Measurements from ENCODE around the genes OR14L1P, OR1C1, OR2T8 and OR2T3.

GRCh38 chr1:247299883-247300426 is 31.7 kb downstream of the ZNF496 start:
- RRBS, result no CpG with 5 or more reads among the region's 11 CpGs

GRCh38 chr1:247300427-247301209 is 31.0 kb downstream of the ZNF496 start:
- RRBS, result 95% methylated on average over 9 of the region's 50 CpGs

DNA sequence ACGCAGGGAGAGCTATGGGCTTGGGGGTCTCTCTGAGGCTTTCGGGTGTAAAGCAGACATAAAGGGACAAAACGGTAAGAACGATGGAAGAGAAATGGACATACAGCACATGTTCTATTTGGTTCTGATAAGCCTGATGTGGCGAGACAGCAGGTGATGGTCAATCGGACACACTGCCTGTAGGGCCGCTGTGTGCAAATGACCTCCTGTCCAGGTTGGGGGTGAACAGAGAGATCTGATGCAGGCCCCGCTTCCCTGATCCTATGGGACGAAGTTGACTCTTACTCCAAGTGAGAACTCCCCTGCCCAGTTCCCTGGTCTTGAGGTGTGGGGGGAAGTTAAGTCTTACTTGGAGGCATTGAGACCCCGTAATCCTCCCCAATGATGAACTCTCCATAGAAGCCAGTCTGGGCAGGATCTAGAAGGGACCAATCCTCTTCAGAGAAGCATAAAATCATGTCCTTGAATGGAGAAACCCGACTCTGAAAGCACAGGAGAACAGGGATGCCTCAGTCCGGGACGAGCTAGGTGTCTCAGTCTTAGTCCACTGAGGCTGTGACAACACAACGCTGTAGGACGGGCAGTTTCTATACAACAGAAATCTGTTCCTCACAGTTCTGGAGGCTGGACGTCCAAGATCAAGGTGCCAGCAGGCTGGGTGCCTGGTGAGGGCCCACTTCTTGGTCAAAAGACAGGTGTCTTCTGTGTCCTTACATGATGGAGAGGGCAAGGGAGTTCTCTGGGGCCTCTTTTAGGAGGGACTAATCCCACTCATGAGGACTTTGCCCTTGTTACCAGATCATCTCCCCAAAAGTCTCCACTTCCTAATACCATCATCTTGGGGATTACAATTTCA is 21.5 kb downstream of the ZNF496 start:
- RRBS, result no CpG with 5 or more reads among the region's 16 CpGs

DNA sequence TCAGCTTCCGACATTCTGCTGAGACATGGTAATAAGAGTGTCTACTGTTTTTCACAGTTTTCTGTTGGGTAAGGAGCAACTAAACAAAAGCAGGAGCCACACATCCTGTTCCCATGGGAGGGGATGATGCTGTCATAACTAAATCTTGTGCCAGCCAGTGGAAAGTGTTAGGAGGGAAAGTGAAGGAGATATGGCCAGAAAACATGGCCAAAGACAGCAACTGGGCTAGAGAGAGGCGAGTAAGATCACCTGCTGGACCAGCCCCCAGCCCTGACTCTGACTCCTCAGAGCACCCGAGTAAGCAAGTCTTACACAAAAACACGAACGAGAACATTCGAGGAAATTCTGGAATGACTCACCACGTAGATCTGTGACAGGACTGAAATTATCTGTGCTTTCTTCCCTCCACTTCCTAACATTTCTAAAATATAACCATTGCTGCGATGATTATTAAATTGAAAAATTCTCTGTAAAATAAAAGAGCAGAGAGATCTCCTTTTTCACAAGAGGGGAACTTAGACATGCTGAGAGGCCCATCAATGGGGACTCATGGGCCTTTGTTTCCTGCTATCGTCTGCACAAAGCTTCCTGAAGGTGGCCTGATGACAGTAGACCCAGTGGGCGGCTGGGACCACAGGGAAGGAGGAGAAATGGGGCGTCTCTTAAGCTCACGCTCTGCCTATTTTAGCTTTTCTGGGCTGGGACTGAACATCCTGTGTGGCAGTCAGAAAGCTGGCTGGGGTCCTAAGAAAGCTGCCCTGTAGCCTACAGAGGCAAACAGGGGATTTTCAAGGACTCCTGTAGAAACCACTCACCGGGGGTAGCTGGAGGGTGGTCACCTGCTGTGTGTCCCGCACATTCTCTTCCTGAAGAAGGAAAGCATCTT is 9.1 kb downstream of the ZNF496 start:
- RRBS, result no CpG with 5 or more reads among the region's 14 CpGs

DNA sequence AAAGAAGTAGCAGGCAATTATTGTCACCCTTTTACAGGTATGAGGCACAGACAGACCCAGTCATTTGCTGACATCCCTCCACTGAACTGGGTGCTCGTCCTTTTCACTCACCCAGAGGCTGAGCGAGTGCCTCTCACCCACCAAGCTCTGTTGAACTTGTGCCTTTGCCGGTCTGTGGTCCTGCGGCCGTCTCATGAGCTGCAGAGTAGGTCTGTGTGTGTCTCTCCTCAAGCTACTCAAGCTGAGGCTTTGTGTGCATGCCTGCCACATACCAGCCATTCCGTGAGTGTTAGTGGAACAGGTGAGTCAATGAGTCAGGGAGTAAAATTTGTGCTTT is 635 bp upstream of the NLRP3 start:
- RRBS, result no CpG with 5 or more reads among the region's 6 CpGs

DNA sequence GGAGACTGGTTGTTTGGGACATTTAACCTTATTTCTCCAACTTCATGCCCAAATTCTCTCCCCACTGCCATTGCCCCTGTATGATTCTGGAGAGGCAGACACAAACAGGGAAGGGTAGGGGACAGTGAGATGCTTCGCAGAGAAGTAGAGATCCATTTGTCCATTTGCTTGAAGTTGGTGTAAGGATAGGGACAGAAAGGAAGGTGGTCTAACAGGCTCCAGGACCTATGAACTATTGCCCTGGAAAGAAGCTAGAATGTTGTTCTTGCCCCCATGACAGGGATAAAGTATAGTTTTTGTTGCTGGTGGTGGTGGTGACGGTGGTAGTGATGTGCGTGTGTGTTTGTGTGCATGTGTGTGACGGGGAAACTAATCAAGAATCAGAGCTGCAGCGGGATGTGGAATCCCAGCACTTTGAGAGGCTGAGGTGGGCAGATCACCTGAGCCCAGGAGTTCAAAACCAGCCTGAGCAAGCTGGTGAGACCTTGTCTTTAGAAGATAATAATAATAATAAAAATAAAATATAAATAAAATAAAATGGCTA is 16.6 kb downstream of the NLRP3 start:
- RRBS, result no CpG with 5 or more reads among the region's 5 CpGs

- RRBS, result no CpG with 5 or more reads among the region's 8 CpGs
These were observed at the start of gene OR14L1P for GRCh38 chr1:247616859-247617384. TSS of gene OR14L1P (plus strand) at chr1:247617143.

DNA sequence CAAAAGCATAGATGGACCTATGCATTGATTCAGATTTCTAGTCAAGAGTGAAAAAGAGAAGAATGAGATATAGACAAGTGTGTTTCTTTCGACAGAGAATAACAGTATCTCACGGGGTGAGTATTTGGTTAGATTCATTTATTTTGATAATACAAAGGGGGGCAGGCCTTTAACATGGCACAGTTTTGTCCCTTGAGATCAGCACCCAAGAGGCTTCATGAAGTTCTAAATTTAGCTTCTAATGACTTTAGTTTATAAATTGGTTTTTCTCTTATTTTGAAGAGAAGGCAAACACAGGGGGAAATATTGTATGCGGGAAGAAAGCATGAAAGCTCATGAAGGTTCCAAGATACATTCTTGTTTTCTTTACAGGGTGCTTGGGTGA is at the start of gene OR1C1:
TSS of gene OR1C1 (minus strand) at position 90 of the 385 bp plus-strand sequence.
- RRBS, result no CpG with 5 or more reads among the region's 3 CpGs

GRCh38 chr1:247919964-247920357 is at the start of gene OR2T8:
TSS of gene OR2T8 (plus strand) at chr1:247920252.
- RRBS, result no CpG with 5 or more reads among the region's 2 CpGs

GRCh38 chr1:248472957-248473462 is at the start of gene OR2T3:
TSS of gene OR2T3 (plus strand) at chr1:248473351.
- RRBS, result no CpG with 5 or more reads among the region's 4 CpGs

- RRBS, result no CpG with 5 or more reads among the region's 4 CpGs
These were observed 23.4 kb downstream of the SH3BP5L start for GRCh38 chr1:248802268-248802720.

DNA sequence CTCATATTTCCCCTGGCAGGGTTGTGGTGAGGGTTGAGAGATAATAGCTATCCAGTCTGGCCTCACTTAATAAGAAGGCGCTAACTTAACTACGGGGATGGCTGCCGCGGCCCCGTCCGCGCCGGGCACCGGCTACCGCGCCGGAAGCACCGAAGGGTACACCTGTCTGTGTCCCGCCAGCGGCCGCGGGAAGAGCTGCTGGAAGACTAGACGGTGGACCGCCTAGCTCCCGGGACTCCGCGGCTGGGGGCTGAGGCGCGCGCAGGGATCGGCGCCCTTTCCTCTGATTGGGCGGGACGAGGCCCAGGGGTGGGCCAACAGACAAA is 257 bp upstream of the ZNF672 start:
- RRBS, result 1% methylated on average over 6 of the region's 29 CpGs

GRCh38 chr1:248852608-248853692 is 5.9 kb downstream of the ZNF692 start:
- RRBS, result no CpG with 5 or more reads among the region's 10 CpGs

DNA sequence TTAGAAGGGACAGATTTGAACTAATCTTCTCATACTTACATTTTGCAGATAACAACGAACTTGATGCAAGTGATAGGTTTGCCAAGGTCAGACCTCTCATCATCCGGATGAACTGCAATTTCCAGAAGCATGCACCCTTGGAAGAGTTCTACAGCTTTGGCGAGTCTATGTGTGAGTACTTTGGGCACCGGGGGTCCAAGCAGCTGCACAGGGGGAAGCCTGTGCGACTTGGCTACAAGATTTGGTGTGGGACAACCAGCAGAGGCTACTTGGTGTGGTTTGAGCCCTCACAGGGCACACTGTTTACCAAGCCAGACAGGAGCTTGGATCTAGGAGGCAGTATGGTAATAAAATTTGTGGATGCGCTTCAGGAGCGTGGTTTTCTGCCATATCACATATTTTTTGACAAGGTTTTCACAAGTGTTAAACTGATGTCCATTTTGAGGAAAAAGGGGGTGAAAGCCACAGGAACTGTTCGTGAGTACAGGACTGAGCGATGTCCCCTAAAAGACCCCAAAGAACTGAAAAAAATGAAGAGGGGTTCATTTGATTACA is 11.3 kb downstream of the PGBD2 start:
- RRBS, result 87% methylated on average over 3 of the region's 9 CpGs